ENCODE measurements around the genes WNT7A and GRIP2.

DNA sequence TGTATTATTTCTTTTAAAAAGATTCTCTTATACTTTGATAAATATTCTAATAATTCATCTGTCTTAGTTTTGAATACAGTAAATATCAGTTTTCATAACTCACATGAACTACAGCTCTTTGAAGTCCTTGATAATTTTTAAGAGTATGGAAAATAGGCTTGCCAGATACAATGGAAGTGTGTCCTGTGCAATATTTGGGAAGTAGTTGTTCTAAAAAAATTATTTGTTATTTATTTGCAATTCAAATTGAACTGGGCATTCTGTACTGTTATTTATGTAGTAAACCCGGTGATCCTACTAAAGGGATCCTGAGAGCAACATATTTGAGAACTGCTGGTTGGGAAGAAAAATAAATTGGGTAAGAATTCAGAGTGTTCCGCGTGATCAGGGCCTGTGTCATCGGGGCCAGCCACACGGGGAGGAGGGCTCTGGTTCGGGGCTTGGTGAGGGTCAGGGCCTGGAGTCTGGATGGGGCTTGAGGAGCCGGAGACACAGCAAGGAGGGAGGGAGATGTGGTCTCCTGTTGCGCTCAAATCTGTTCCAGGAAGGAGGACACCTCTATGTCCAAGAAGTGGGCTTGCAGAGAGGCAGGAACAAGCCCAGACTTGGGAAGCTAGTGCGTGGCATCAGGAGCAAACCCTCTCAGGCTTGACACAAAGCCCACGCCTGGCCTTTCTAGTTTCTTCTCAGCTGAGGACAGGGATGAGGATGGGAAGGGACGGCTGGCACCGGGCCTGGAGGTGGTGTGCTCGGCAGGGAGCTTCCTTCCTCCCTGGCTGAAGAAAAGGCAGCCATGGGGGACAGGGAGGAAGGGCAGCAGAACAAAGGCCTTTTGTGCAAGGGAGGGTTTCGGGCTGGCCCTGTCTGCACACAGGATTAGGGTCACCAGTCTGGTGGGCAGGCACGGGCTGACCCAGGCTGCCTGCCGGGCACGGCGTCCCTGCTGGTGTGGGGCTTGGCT lies 23.0 kb upstream of the FBLN2 start:
- PRO-cap: no peak

DNA sequence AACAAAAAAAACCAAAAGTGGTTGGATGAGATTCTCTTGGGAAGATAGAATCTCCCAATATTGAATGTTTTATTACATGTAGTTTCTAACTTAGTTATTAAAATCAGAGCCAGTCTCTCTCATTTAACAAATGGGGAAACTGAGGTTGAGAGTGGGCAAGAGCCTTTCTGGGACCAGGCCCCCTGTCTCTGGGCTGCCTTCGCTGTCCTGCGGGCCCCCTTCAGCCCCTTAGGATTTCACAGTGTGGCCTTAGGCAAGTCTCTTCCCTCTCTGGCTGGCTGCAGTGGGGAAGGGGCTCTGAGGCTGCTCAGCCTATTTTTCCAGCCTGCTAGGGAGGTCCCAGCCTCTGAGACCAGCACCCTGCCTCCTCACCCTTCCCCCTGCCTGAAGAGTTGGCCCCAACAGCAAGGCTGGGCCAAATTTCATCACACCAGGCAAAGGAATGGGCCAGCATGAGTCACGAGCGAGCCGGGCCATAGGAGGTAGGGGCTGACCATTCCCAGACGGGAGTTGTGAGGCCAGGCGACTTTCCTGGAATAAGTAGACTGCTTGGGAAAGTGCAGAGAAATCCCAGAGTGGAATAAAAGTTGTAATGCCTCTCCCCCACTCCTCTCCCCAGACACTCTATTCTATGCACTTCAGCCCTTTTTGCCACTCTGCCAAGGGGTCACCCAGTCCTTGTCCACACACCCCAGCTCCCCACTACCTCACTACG lies 5.8 kb upstream of the FBLN2 start:
- PRO-cap: bidirectional peak, plus-strand start at position 527 of the sequence, minus-strand start at position 285 of the sequence

- PRO-cap: no peak
These were observed 163.4 kb downstream of the FBLN2 start for GRCh38 chr3:13712325-13712634.

DNA sequence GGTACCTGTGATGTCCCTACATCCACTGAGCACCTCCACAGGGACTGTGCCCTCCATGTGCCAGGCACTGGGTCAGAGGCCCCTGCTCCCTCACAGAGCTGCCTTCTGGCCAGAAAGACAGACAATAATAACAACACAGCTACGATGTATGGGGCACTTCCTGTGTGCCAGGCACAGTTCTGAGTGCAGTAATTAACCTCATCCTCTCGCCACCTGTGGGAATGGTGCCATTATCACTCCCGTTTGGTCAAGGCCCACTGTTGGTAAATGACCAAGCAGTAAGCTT lies 13.8 kb downstream of the WNT7A start:
- PRO-cap: no peak

DNA sequence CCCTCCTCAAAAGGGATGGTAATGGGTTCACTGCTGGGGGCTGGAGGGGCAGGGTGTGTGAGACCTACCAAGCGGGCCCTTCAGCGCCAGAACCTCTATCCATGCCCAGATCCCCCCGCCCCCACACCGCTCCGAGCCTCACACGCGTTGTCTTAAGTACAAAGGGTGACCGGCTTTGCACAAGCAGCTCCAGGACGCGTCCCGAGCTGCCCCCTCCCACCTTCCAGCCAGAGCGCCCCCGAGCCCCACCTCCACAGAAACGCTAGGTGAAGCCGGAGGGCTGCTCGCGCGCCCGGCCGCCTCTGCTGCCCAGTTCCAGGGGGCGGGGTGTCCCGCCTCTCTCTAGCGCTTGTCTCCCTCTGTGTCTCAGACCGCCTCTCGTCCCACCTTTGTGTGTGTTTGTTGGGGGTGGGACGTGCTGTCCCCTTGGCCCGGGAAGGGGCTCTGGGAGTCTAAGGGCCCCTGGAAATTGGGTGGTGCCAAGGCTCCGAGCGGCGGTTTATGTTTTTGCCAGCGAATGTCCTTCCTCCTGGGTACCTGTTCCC lies 1.1 kb downstream of the WNT7A start:
- PRO-cap: no peak

GRCh38 chr3:13879673-13881001 lies at the start of gene WNT7A:
TSS of gene WNT7A (minus strand) at chr3:13880071.
- PRO-cap: no peak

GRCh38 chr3:13934826-13935237 lies 55.0 kb upstream of the WNT7A start:
- PRO-cap: no peak

- PRO-cap: no peak
These were observed 104.5 kb upstream of the SLC6A6 start for GRCh38 chr3:14297682-14298460.

DNA sequence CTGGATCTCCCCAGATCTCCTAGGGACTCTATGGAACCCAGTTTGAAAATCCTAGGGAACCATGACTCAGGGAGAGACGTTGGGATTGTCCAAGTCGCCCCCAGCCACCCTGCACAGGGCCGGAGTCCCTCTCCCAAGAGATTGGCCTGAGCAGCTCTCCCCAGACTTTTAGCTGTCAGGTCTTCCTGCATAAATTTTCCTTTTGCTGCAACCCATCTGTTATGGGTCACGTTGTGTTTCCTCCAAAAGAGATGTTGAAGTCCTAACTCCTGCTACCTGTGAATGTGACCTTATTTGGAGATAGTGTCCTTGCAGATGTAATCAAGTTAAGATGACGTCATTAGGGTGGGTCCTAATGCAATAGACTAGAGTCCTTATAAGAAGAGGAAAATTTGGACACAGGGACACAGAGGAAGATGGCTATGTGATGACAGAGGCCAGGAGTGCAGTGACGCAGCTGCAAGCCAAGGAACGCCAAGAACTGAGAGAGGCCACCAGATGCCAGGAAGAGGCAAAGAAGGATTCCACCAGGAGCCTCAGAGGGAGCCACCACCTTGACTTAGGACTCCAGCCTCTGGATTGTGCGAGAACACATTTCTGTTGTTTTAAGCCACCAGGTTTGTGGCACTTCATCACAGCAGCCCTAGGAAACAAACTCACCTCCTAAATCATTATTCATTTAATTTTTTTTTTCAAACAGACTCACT lies 13.2 kb upstream of the SLC6A6 start:
- PRO-cap: no peak

DNA sequence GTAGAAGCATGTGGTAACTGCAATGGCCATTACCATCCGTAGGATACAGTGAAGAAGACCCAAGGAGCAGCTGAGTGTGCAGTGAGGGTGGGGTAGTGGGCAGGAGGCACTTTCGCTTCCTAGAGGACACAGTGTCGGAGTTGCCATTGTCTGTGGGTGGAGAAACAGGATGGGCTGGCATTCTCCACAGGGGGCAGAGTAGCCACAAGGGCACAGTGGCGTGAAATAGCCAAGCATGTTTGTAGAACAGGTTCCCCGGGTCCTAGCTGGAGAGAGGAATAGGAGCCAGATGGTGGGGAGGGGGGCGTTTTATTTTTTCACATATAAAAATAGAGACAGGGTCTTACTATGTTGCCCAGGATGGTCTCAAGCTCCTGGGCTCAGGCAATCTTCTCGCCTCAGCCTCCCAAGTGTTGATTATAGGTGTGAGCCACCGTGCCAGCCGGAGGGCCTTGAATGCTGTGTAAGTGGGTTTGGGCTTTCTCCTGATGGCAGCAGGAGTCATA lies 3.5 kb downstream of the SLC6A6 start:
- PRO-cap: no peak

GRCh38 chr3:14424232-14424599 lies 21.8 kb downstream of the SLC6A6 start:
- PRO-cap: no peak

DNA sequence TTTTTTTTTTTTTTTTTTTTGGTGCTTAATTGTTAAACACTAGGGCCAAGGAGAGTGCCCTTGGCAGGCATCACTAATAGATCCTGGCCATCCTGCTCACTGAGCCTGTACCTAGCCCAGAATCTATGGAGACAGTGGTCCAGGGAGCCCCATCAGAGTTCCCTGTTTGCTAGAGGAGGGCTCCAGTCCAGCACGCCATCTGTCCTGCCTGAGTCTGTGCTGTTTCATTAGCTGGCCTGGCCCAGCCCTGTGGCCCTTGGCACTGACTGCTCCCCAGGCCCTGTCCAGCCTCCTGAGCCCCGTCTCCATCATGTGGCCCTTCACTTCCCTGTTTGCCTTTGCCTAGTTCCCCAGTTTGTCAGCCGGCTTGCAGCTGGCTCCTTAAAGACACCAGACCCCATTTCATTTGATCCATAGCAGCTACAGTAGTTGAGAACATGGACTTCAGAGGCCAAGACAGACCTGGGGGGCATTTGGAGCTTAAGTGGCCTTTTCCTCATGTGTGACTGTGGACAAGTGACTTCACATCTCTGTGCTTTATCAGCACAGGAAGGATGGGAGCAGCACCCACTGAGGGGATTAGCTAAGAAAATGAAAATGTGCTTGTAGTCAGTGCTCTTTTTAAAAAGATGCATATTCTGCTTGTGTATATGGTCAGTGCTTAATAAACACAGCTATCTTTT lies 34.3 kb downstream of the SLC6A6 start:
- PRO-cap: no peak

GRCh38 chr3:14466928-14467289 lies 64.5 kb downstream of the SLC6A6 start:
- PRO-cap: no peak

GRCh38 chr3:14521977-14522861 lies 17.9 kb downstream of the GRIP2 start:
- PRO-cap: bidirectional peak, plus-strand start at chr3:14522704, minus-strand start at chr3:14522572

GRCh38 chr3:14524151-14524746 lies 15.9 kb downstream of the GRIP2 start:
- PRO-cap: no peak

DNA sequence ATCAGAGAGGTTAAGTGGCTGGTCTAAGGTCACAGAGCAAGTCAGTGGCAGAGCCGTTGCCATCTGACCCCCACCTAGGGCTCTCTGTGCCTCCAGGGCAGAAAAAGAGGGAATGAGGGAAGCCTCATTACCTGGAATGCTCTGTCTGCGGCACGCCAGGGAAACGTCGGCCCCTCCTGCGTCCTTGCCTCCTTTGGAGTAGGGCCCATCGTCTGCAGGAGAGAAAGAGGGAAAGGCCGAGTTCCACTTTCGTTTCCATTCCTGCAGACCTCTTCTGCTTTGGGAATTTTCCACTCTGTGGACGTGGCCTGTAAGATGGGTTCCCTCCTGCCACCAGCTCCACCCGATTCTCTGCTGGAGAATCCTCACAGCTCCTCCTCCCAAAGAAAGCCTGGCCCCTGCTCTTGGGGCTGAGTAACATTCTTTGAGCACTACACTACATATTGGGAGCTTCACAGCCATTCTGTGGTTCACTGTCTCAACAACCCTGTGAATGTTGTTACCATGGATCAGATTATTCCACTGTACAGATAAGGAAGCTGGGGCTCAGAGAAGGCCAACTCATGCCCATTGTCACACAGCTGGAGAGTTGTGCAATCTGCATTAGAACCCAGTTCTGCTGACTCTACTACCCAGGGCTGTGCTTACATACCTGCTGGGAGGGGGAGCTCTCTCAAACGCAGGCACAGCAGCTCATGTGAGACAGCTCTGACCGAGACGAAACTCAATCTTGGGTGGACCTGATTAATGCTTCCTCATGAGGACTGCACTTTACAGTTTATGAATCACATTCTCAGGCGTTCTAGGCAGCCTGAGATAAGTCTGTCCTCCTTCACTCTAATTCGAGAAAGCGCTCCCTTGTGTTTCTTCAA lies 14.2 kb downstream of the GRIP2 start:
- PRO-cap: no peak

GRCh38 chr3:14539869-14540543 lies at the start of gene GRIP2:
TSS of gene GRIP2 (minus strand) at chr3:14540342.
- PRO-cap: unidirectional peak, minus-strand start at chr3:14540334

GRCh38 chr3:14601928-14602562 lies 49.5 kb upstream of the CCDC174 start:
- PRO-cap: no peak

DNA sequence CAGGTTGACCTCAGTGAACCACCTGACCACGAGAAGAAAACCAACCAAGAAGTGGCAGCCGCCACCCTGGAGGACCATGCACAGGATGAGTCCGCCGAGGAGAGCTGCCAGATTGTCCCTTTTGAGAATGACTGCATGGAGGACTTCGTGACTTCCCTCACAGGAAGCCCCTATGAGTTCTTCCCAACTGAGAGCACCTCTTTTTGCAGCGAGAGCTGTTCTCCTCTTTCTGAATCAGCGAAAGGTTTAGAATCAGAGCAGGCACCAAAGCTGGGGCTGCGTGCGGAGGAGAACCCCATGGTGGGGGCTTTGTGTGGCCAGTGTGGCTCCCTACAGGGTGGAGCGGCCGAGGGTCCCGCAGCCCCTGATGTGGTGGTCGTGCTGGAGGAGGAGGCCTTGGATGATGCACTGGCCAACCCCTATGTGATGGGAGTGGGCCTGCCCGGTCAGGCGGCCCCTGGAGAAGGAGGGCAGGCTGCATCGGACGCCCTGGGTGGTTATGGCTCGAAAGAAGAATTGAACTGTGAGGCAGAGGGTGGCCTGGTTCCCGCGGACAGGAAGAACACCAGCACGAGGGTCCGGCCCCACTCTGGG lies 1.3 kb downstream of the FGD5 start:
- PRO-cap: no peak

GRCh38 chr3:14946603-14946807 lies 878 bp upstream of the NR2C2 start:
- PRO-cap: no peak

Measured in tibial artery (tissue), 1 donor.